ENCODE measurements around a stretch of chr18.

GRCh38 chr18:55510373-55511323 is 77.3 kb downstream of the TCF4 start:
- PRO-cap: no peak

GRCh38 chr18:55720818-55721411 is 132.9 kb upstream of the TCF4 start:
- PRO-cap: no peak

GRCh38 chr18:56980150-56981396 is 166.3 kb upstream of the BOD1L2 start:
- PRO-cap: no peak

DNA sequence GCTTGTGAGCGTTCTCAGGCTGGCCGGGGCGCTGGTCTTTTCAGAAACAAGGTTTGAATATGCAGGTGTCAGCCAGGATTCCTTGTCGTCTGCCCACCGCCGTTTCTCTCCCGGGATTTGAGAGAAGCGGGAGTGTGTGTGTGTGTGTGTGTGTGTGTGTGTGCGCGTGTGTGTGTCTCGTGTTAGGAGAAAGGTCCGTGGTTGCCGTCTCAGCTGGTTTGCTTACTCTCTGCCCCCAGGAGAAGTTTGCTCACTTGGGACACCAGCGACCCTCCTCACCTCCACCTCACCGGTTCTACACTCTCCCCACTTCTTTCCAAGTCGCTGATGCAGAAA is 961 bp upstream of the ONECUT2 start:
- PRO-cap: no peak

DNA sequence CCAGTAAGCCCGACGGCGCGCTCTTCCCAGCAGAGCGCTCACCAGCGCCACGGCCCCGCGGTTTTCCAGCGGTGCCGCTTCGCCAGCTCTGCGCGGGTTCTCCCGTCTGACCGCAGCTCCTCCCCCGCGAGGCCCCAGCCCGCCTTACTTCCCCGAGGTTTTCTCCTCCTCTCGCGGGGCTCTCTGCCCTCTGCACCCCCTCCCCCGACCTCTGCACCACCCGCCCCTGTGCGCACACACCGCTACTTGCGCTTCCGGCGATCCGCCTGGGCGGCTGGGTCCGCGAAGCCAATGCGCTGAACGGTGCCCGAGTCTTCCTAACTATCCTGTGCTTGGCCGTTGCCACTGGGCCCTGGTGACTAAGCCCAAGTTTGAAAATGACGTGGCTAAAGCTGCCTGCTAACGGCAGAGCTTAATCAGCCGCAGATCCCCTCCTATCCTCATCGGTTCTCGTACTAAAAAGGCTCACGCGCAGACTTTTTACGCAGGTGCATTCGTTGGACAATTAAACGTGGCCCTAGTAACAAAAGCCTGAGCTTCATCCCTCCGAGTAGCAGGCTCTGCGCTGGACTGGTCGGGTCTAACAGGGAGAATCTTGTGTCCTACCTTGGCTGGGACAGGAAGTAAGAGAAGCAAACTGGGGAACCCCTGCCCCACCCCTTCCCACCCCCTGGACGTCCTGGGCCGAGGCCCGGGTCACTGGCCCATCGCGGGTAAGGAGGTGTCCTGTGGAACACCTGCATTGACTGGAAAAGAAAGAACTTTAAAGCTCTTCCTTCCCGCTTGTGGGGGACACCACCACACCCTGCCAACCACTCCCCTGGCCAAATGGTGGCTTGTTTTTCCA is 6.4 kb downstream of the ONECUT2 start:
- PRO-cap: unidirectional peak, plus-strand start at position 245 of the sequence

DNA sequence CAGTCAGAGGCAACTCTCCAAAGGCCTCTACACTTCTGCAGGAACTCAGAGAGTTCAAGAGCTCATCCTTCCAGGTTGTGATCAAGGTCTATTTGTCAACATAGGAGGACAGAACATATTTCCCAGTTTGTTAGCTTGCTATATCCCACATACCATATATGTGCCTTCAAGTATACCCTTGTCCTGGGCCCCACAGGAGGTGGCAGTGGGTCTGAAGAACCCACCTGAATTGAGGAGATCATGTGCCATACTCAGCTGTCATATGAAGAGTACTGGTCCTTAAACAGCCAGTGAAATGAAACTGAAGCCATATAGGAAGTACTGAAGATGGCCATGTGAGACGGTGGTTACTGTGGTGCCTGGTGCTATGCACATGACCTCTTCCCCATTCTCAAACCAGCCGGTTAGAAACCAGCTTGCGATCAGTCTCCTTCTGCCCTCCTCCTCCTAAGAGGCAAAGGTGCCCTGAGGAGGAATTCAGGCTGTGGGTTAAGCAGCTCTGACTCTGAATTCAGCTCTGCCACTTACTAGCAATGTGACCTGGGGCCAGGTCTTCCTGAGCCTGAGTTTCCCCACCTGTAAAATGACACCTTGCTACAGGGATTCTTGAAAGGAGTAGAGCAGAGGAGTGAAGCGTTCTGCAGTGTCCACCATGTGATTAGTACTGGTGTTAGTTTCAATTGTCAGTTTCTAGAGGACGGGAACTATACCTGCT is 5.3 kb downstream of the FECH start:
- PRO-cap: no peak

DNA sequence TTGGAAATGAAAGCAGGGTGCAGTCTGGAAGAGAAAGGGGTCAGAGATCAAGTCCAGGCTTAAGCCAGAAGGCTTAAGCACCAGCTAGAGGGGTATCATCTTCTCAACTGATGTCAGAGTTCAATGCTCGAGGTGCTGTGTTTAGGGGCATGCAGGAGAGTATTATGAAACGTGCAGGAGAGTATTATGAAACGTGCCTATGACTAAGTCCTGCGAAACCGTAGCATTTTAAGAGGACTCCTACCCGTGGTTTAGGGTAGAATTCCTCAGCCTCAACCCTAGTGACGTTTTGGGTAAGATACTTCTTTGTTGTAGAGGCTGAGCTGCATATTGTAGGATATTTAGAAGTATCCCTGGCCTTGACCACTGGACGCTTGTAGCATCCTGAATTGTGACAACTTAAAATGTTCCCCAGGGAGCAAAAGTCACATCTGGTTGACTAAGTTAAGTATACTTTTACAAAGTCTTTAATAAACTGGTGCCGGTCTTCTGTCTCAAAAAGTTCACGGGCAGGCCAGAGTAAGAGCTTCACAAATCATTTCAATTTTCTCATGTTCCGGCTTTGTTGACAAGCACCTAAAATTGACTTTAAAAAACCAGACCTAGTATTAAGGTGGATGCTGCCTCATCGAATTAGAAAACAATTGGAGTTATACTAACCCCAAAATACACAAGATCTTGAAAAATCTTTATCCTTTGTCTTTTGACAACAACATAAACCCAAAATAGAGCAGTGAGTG is 18.4 kb downstream of the ATP8B1 start:
- PRO-cap: no peak

DNA sequence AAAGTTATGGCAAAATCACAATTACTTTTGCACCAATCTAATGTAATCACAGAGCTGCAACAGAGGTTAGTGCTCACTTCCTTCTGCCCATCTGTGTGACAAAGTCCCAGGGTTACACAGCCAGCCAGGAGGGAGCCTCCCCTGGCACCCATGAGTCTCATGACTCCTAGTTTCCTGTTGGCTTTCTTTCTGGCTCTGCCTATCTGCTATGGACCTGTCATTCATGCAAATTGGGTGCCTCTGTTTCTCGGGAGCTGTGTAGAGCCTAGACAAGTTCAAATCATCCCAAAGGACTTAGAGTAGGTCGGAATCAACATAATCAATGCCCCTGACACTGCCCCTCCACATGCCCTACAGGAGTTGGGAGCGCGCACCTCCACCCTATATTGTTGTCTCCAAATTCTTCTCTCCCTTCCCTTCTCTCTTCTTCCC is 99.2 kb upstream of the ATP8B1 start:
- PRO-cap: no peak

- PRO-cap: no peak
Measured at GRCh38 chr18:57909599-57910065, 106.5 kb upstream of the ATP8B1 start.

DNA sequence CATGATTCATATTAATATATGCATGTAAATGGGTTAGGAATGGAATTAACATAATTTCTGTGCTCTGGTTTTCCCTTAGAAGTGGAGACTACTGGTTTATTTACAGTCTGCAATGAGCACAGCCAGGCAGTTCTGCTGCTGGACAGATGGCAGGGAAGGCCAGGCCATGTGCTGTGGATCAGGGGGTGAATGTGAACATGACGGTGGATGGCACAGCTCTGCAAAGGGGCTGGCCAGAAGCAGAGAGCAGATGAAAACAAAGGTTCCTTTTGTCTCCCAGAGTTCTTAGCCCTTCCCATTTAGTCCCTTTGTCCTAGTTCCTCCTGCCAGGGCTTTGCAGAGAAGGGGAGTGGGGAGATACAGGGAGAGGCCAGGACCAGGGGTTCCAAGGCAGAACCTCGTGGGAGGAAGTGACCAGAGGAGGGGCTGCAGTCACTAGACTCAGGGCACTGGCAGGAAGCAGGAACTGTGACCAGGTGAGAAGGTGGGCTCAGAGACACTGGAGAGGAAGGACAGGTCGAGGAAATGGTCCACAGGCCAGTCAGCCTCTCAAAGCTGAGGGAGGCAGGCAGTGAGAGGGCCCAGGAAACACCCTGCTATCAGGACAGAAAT is 112.9 kb upstream of the ATP8B1 start:
- PRO-cap: no peak

- PRO-cap: no peak
Measured at GRCh38 chr18:58043356-58043831, 632 bp upstream of the NEDD4L start.

- PRO-cap: no peak
Measured at GRCh38 chr18:58046470-58047121, 2.6 kb downstream of the NEDD4L start.

DNA sequence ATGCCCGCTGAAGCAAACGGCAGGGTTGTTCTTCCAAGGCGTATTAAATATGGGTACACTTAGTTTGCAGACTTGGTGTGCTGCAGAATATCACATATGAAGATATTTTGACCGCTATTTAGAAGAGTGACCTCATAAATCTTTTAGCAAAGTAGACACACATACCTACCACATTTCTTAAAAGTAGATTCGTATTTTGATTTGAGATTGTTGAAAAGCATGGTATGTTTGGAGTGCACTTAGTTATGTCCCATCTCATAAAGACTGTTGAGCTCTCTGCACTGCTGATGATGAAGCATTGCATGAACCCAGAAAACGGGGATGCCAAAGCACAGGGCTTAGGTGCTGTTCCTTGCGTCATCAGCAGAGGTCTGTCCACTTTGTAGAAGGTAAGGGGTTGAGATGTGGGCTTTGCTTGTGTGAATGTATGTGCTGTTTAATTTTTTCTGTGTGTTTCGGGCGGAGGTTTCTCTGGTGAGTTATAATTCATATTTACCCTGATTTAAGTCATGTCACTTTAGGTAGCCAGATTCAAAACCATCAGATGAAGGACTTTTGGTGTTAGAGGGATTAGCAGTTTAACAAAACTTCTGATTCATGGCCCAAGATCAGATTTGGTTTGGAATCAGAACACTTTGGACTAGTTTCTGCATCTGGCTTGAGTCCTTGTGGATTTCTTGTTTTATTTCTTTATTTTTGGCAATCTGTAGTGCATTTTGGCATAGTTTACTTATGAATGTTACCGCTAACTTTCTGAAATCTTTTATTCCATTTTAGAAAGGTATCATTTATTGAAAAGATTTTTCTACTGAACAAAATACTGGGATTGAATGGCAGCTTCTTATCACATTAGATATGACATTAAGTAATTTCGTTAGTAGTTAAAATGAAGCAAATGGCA is 3.3 kb downstream of the NEDD4L start:
- PRO-cap: no peak

DNA sequence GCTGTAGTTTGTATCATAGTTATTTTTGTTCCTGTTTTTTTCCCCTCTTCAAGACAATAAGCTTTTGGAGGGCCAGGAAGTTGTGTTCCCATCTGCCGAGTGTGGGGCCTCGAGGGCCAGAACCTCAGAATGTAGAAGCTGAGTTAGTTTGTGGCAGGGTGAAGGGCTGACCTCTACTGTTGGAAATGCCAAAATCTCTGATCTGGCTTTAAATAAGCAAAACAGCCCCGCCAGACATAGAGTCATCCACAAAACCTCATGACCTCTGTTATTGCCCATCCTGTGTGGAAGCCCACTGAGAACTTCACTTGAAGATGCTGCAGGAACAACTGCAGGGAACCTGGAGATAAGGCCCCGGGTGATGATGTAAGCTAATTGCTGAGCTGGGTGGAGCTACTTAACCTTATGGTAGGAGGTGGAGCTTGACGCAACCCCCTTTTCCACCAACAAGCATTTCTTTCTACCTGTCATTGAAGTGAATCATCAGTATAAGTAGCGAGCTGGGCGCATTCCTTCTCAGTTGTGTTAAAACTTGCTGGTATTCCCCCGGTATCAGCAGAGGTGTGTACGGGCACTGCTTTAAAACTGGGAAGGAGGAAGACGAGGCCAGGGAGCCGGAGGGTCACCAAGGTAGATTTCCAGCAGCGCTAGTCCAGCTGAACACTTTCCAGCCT is 177.2 kb downstream of the NEDD4L start:
- PRO-cap: no peak

DNA sequence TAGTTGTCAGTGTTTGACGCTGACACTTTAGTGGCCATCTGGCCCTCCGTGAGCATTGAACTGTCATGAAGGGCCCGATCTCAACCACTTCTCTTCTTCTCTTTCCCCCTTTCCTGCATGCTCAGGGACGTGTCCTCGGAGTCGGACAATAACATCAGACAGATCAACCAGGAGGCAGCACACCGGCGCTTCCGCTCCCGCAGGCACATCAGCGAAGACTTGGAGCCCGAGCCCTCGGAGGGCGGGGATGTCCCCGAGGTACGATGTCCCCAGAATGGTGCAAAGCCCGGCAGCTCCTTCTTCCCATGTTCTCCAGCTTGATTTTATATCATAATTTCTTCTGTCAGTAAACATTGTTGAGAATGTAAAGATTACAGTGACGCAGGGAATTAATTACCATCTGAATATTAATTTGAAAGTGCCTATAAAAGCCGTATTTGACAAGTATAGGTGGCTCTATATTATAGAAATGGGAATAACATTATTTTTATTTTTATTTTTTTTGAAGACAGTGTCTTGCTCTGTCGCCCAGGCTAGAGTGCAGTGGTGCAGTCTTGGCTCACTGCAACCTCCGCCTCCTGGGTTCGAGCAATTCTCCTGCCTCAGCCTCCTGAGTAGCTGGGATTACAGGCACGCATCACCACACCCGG is 285.0 kb downstream of the NEDD4L start:
- PRO-cap: no peak

GRCh38 chr18:58345043-58345596 is 283.8 kb downstream of the ALPK2 start:
- PRO-cap: bidirectional peak, plus-strand start at chr18:58345322, minus-strand start at chr18:58345194

GRCh38 chr18:58442459-58442776 is 186.5 kb downstream of the ALPK2 start:
- PRO-cap: no peak

DNA sequence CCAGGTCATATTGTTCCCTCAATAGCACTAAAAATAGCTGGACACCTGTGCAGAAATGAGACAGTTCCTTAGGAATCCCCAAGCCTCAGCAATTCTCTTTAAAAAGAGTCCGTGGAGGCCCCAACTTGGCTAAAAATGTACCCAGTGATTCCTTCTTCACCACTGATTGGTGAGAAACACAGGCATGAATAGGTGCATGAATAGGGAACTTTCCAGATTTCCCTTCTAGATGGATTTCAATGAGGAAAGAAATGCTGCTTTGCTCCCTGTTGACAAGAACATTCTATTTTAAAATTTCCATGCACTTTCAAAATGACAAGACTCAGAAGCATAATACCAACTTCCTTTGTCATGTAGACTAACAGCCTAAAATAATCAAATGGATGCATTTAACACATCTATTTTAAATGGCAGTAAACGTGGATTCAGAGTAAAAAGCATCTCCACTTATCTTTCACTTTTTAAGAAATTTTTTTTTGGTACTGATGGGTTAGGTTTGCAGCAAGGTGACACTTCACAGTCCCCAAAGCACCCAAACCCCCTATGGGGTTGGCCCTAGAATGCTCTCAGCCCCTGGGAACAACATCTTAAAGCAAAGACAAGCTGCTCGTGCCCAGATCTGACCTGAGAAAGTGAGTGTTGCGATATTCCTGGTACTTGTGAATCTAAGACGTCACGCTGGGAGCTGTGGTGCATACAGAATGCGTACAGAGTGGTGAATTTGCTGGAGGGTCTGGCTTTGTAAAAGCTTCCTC is 181.9 kb downstream of the ALPK2 start:
- PRO-cap: no peak

- PRO-cap: no peak
Measured at GRCh38 chr18:58536428-58537005, 92.4 kb downstream of the ALPK2 start.

DNA sequence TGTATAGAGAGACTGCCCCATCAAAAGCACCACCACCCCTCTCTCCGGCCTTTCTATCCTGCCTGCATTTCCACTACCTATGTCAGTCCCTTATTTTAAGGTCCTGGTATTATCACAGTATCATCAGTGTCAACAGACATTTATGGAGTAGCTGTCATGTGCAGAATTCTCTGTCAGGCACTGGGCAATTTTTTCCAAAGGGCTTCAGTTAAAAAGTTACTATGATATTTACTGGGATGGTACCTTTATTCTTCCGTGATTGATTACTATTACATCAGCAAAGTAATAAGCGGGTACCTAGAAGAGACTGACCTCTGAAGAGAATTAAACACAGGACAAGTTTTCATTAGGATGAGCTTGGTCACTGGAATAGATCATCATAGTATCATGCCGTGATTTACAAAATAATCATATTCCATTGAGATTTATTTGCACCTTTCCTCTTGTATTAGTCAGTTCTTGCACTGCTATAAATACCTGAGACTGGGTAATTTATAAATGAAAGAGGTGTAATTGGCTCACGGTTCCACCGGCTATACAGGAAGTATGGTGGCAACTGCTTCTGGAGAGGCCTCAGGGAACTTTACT is 88.2 kb downstream of the ALPK2 start:
- PRO-cap: no peak

Measured in WTC11 (cell line).